Measurements from ENCODE around the genes C17orf75 and TMEM132E.

GRCh38 chr17:32022055-32022575, 14.9 kb downstream of the LRRC37B start:
- PRO-cap, 10 experiments, result no peak in any of the 10 experiments

DNA sequence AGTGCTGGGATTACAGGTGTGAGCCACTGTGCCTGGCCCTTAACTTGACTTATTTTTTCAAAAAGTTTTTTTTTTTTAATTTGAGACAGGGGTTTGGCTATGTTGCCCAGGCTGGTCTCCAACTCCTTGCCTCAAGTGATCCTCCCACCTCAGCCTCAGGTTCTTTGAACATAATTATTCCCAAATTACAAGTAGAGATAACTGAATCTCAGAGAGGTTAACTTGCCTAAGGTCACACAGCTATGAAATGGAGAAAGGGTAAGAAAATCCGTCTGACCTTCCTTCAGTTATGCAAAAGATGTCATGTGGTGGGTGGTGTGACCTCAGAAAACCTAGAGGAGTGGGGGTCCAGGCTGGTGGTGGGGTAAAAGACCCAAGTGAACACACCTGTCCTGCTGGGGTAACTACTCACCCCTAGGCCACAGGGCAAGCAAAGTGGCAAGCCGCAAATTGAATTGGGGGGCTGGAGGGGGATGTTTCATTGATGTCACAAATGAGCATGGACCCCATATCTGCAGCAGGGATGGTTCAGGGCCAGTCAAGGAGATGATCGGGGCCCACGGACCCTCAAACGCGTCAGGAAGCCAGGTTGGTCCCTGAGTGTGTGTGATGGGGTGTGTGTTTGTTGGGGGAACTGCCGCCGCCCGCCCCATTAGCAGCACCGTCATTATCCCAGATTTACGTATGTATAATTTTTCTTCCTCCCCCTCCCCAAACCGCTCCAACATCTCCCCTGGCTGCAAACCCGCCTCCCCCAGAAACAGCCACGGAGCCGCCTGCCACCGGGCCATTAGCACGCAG, 59.4 kb upstream of the RHOT1 start:
- PRO-cap, 10 experiments, result no peak in any of the 10 experiments

DNA sequence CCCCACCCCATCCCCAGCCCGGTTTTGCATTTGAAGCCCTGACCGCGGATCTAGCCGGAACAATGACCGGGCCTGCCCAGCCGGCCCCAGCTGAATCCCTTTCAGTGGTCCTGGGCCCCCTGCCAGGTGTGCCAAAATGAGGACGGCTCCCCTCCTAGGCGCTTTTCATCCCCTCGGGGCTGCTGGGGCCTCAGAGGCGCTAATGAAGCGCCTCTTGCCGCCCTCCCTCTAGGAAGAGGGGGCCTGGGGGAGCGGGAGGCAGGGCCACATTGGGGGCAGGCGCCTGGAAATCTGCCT, 57.1 kb upstream of the RHOT1 start:
- PRO-cap, 10 experiments, result no peak in any of the 10 experiments

DNA sequence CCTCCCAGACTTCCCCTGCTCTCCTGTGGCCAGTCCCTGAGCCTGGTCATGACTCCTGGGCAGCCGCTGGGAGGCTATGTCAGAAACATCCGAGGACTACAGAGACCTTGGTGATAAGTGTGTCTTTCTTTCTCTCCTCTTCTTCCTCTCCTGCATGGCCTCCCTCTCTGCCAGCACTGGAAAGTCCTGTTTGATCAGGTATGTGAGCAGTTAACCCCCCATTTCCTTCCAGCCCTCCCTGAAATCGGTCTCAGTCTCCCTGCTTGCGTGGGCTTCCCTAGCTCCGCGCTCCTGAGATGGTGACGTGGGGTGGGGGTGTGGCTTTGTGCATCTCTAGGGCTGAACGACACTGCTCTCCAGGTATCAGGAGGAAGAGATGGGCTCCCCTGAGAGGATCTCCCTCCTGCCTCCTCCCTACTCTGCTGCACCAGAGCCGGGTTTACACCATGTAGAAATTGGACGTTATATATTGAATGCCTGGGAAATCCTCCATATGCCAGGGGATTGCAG, 2.2 kb downstream of the RHBDL3 start:
- PRO-cap, 10 experiments, result no peak in any of the 10 experiments

- PRO-cap, 10 experiments, result peak in 7 of 10 experiments; most common minus-strand start chr17:32299005 (in 7)
Measured at GRCh38 chr17:32298833-32299165, 33.2 kb downstream of the RHBDL3 start.

DNA sequence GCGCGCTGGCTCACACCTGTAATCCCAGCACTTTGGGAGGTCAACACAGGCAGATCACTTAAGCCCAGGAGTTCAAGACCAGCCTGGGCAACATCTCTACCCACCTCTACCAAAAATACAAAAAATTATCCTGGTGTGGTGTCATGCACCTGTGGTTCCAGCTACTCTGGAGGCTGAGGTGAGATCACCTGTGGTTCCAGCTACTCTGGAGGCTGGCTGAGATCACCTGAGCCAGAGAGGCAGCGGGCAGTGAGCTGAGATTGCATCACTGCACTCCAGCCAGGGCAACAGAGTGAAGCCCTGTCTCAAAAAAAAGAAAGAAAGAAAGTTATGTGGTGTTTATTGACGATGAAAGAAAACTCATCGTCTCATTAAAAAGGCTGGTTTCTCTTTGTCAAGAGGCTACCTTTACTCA, 33.7 kb downstream of the C17orf75 start:
- PRO-cap, 10 experiments, result peak in 1 of 10 experiments; most common minus-strand start position 228 of the sequence (in 1)

DNA sequence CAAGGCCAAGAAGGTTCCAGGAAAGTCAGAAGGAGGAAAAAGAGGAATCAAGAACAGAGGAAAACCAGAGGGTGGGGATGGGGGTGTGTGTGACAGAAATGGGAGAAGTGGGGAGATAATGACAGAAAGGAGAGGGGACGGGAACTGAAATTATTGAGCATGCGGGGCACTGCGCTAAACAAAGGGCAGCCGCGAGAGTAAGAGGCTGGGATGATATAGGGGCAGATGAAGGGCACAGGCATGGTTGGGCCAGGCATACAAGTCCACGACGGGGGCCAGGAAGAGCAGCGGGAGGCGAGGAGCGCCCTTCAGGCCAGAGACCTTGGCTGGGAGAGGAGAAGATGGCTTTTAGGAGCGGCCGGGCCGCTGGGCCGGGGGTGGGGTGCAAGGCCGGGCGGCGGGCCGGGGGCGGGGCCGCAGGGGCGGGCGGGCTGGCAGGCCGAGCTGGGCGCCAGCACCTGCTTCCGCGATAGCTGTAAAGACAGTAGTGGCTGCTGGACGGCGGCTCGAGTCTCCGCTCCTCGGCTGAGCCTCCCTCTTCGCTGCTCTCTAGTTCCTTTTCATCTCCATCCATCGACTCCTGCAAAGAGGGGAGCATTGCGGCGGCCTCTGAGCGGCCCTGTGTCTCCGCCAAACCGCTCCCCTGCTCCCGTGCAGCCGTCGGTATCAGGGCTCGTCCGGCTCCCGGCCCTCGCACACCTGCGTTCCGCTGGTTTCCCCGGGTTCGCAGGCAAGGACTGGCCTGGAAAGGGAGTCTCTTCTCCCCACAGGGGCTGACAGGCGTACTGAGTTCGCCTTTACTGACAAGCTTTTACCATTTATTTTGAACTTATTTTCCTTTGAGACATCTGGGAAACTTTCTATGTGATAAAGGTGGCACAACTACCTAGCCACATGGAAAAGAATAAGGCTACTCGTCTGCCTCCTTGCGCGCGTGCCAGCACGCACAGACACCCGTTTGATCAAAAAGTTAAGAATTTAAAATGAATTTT, at the start of gene C17orf75:
C17orf75 (minus strand) TSS at position 632 of the 992 bp plus-strand sequence.
- PRO-cap, 10 experiments, result peak in 10 of 10 experiments; most common plus-strand start position 484 of the sequence (in 6); most common minus-strand start position 665 of the sequence (in 8)

DNA sequence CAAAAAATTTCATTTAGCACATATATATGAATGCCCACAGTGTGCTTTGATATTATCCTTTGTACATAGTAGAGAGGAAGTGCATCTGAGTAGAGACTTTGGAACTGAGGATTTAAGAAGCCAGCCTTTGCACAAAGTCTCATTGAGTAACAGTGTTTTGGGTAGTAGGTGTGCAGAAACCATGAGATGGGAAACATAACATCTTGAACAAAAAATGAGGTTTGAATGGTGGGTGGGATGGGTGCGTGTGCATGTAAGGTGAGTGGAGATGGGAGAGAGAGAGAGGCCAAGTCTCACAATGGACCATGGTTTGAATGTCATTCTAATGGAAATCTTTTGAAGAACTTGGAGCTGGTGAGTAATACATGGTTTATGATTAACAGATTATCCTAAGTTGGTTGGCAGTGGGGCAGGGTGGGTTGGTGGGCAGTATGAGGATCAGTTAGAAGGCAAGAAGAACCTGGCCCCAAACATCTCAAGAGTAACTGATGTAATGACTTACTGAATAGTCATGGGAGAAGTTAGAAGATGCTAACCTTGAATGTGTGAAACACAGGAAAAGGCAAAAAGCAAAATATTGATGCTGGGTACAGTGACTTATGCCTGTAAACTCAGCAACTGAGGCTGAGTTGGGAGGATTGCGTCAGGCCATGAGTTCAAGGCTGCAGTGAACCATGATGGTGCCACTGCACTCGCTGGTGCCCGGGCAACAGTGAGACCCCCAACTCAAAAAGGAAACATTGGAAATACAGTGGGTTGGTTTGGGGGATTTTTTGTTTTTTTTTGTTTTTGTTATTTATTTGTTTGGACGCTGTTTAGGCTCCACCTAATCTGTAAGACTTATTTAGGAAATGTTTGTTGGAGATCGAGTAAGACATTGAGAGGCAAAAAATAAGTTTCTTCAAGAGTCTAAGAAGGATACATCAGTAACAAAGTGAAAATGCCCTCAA, 32.7 kb downstream of the ZNF207 start:
- PRO-cap, 10 experiments, result no peak in any of the 10 experiments

DNA sequence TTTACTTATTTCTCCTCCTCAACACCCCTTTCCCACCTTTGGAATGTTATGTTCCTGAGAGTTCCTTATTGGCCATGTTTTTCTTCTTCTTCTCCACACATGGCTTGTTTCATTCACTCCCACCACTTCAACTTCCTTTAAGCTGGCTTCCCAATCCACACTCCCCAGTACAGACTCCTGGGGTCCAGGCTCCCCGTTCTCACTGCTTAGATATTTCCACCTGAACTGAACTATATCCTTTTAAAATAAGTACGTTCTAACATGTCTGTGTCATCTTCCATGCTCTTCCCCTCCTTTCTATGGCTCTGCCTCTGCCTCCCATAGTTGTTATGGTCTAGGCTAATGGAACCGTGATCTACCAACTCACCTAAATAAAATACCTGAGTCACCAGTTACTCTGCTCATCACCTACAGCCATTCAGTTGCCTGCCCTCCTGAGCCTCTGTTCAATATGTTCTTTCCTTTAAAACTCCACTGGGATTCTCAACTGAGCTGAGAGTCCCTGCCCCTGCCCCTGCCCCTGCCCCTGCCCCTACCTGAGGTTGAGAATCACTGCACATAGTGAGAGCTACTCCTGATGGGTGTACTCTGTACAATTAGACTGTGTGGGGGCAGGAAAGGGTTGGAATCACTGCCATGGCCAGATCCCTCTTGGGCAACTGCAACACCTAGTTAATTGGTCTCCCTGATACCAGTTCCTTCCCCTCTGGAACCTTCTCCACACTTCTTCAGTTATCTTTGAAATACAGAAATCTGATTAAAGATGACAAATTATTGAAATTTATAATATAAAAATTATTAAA, 67.1 kb downstream of the CDK5R1 start:
- PRO-cap, 10 experiments, result no peak in any of the 10 experiments

GRCh38 chr17:32558116-32559161, 71.6 kb downstream of the CDK5R1 start:
- PRO-cap, 10 experiments, result no peak in any of the 10 experiments

- PRO-cap, 10 experiments, result no peak in any of the 10 experiments
Measured at GRCh38 chr17:32596497-32597433, 110.0 kb downstream of the CDK5R1 start.

- PRO-cap, 10 experiments, result no peak in any of the 10 experiments
Measured at GRCh38 chr17:32694062-32694431, 182.9 kb downstream of the MYO1D start.

GRCh38 chr17:32772848-32773740, 103.8 kb downstream of the MYO1D start:
- PRO-cap, 10 experiments, result no peak in any of the 10 experiments

- PRO-cap, 10 experiments, result no peak in any of the 10 experiments
Measured at GRCh38 chr17:32853010-32853909, 23.7 kb downstream of the MYO1D start.

- PRO-cap, 10 experiments, result no peak in any of the 10 experiments
Measured at GRCh38 chr17:32877526-32877824, 551 bp upstream of the MYO1D start.

DNA sequence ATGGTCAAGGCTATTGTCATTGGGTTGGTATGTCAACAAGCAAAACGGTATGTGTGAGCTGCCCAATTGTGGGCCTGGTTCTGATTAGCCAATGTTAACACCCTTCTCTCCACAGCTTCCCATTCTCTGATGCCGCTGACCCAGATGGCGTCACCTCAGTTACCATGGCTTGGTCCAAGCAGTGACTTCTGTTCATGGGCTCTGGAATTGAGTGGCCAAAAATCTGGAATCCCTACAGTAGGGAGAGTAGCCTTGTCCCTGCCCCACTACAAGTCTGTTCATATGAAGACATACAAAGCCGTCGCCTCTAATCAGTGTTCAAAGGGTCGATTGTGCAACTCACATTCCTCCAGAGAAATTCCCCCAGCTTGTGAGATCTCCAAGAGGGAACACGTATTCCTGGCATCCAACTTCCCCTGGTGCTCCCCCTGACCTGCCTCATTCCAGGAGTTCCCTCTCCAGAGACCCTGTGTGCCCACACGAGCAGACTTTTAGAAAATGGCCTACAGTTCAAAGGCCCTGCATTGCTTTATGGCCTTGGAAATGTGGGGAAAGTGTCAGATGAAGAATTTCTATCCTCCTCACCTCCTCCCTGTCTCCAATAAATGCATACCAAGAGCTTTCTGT, 15.9 kb downstream of the TMEM98 start:
- PRO-cap, 10 experiments, result no peak in any of the 10 experiments

DNA sequence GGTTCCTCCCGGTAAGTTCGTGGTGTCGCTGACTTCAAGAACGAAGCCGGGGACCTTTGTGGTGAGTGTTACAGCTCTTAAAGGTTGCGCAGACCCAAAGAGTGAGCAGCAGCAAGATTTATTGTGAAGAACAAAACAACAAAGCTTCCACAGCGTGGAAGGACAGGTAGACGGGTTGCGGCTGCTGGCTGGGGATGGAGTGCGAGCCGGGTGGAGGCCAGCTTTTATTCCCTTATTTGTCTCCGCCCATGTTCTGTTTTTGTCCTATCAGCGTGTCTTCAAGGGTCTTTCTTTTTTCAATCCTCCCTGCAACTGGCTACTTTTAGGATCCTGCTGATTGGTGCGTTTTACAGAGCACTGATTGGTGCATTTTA, 122.9 kb upstream of the CCL2 start:
- PRO-cap, 10 experiments, result no peak in any of the 10 experiments

GRCh38 chr17:34387011-34387748, 24.1 kb upstream of the CCL1 start:
- PRO-cap, 10 experiments, result no peak in any of the 10 experiments

GRCh38 chr17:34579123-34579749, at the start of gene TMEM132E:
TSS of gene TMEM132E (plus strand) at chr17:34579582.
- PRO-cap, 10 experiments, result peak in 3 of 10 experiments; most common plus-strand start chr17:34579464 (in 1); most common minus-strand start chr17:34579331 (in 2)

- PRO-cap, 10 experiments, result peak in 2 of 10 experiments; most common plus-strand start chr17:34581253 (in 1); most common minus-strand start chr17:34580817 (in 1)
Measured at GRCh38 chr17:34580586-34581442, 1.4 kb downstream of the TMEM132E start.